A549 (cell line): ENCODE data around the genes TFAP2A and TMEM14B.

DNA sequence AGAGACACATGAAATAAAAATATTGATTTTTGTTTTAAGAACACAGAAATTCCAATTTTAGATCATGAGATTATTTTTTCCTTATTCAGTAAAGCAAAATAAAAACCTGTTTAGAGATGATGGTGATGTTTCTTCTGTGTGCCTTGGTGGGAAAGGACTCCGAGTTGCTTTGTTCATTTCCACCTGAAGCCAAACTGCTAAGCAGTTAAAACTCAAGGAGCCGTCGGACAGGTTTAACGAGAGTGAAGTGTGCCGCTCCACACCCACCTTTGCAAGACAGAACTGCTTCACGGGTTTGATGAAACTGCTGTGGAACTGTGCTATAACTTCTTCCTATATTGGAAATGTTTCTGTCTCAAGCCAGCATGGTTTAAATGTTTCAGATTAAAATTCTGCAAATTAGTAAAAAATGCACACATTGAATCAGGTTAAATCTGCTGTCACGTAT is 9.3 kb upstream of the DSP start:
- PRO-cap: unidirectional peak, minus-strand start at position 171 of the sequence
CAGE:
- cytosol, long polyA plus RNA: no peak
- long polyA plus RNA: no peak
- nucleus, long polyA plus RNA: no peak

- PRO-cap: no peak
CAGE:
- cytosol, long polyA plus RNA: no peak
- long polyA plus RNA: no peak
- nucleus, long polyA plus RNA: no peak
Observed at GRCh38 chr6:7617809-7618099, 27.8 kb downstream of the SNRNP48 start.

DNA sequence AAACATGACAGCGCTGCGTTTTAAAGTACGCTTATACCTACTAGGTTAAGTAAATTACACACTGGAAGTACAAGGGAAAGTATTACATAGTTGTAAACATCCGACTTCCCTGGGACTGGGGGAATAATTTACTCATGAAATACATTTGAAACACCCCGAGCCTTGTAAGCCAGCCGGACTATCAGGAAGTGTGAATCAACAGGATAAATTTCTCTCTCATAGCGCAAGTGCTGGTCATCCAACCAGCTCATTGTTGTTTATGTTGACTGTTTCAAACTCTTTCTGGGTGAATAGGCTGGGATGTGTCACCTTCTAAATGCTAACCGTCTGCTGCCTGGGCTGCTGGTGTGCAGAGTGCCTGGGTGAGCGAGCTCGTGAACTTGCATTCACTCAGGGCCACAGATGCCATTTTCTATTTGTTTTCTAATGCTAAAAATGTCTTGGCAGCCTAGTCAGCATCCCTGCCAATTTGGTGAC is 5.0 kb downstream of the BMP6 start:
- PRO-cap: no peak
CAGE:
- cytosol, long polyA plus RNA: no peak
- long polyA plus RNA: no peak
- nucleus, long polyA plus RNA: no peak

- PRO-cap: no peak
CAGE:
- cytosol, long polyA plus RNA: no peak
- long polyA plus RNA: no peak
- nucleus, long polyA plus RNA: no peak
Observed at GRCh38 chr6:7879417-7879754, 31.2 kb downstream of the TXNDC5 start.

GRCh38 chr6:7974876-7975621 is 64.5 kb upstream of the TXNDC5 start:
- PRO-cap: bidirectional peak, plus-strand start at chr6:7975238, minus-strand start at chr6:7975144
CAGE:
- cytosol, long polyA plus RNA: no peak
- long polyA plus RNA: no peak
- nucleus, long polyA plus RNA: no peak

DNA sequence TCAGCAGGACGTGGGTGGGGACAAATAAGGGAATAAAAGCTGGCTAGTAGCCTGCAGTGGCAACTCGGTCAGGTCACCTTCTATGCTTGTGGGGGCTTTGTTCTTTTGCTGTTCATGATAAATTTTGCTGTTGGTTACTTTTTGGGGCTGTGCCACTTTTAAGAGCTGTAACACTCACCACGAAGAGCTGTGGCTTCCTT is 209.3 kb upstream of the SLC35B3 start:
- PRO-cap: no peak
CAGE:
- cytosol, long polyA plus RNA: no peak
- long polyA plus RNA: no peak
- nucleus, long polyA plus RNA: no peak

- PRO-cap: no peak
CAGE:
- cytosol, long polyA plus RNA: no peak
- long polyA plus RNA: no peak
- nucleus, long polyA plus RNA: no peak
Observed at GRCh38 chr6:8905840-8906330, 470.5 kb upstream of the SLC35B3 start.

GRCh38 chr6:9467688-9468002 is 947.2 kb downstream of the TFAP2A start:
- PRO-cap: no peak
CAGE:
- cytosol, long polyA plus RNA: no peak
- long polyA plus RNA: no peak
- nucleus, long polyA plus RNA: no peak

DNA sequence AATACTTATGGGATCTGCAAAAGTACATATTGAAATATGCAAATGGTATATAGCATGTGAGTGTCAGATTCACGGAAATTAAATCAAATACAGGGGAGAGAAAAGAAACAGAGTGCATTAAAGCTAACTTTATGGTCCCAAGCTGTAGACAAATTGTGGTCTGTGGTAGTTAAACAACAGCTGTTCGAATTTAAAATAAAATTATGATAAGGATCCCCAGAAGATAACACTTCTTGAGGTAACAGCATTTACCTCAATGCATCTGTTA is 273.7 kb downstream of the TFAP2A start:
- PRO-cap: no peak
CAGE:
- cytosol, long polyA plus RNA: no peak
- long polyA plus RNA: no peak
- nucleus, long polyA plus RNA: no peak

DNA sequence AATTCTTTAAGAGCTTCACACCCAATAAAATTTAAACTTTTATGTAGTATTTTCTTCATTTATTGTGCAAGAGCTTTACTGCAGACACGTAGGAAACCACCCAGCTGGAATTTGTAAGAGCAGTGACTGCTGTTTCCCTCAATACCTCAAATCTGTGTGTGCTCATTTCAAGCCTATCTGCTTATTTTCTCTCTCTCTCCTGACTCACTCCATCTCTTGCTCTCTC is 273.2 kb downstream of the TFAP2A start:
- PRO-cap: no peak
CAGE:
- cytosol, long polyA plus RNA: no peak
- long polyA plus RNA: no peak
- nucleus, long polyA plus RNA: no peak

- PRO-cap: no peak
CAGE:
- cytosol, long polyA plus RNA: no peak
- long polyA plus RNA: no peak
- nucleus, long polyA plus RNA: no peak
Observed at GRCh38 chr6:10414554-10415732, at the start of gene TFAP2A. Gene TFAP2A, minus strand, starts transcription at chr6:10415074.

GRCh38 chr6:10559166-10560064 is 38.3 kb downstream of the GCNT2 start:
- PRO-cap: no peak
CAGE:
- cytosol, long polyA plus RNA: no peak
- long polyA plus RNA: no peak
- nucleus, long polyA plus RNA: no peak

DNA sequence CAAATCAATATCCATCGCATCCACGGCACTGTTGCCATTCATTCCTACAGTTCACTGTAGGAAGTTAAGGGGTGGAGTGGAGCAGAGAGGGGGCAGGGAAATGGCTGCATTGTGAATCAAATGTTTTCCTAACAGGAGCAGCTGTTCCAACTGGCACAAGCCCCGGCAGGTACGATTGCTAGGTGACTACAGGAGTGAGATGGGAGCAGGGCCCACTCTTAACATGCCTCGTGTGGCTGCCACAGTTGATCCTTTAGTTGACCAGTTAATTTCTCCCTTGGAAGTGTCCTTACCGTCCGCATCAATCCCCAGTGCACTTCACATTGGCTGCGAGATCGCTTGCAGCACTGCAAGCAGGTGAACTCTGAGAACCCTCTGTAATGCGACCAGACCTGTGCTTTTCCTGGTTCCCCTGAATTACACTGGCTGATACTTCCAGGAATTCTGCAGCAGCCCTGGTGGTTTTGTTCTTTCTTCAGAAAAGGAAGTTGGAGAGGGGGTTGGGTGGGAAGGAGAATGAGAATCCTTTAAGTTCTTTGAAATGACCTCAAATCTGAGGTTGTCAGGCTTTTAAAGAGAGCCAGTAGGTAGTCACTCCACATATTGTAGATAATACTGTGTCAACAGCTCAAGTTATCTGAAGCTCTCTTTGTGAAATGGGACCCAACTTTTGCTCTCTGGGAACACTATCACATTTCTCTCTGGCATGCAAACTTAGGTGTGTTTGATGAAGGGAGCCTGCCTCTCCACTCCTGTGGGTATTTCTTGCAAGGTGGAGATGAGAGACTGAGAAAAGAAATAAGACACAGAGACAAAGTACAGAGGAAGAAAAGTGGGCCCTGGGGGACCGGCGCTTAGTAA is 62.3 kb downstream of the GCNT2 start:
- PRO-cap: no peak
CAGE:
- cytosol, long polyA plus RNA: no peak
- long polyA plus RNA: no peak
- nucleus, long polyA plus RNA: no peak

- PRO-cap: no peak
CAGE:
- cytosol, long polyA plus RNA: no peak
- long polyA plus RNA: no peak
- nucleus, long polyA plus RNA: no peak
Observed at GRCh38 chr6:10587608-10588150, 66.5 kb downstream of the GCNT2 start.

- PRO-cap: bidirectional peak, plus-strand start at chr6:10747834, minus-strand start at chr6:10747648
CAGE:
- cytosol, long polyA plus RNA: no peak
- long polyA plus RNA: start-site peak on the plus strand at chr6:10747781-10747811, 237 and 168 reads in 2 replicates
- nucleus, long polyA plus RNA: no peak
Observed at GRCh38 chr6:10747243-10747939, at the start of gene TMEM14B. Gene TMEM14B, plus strand, starts transcription at chr6:10747805.

DNA sequence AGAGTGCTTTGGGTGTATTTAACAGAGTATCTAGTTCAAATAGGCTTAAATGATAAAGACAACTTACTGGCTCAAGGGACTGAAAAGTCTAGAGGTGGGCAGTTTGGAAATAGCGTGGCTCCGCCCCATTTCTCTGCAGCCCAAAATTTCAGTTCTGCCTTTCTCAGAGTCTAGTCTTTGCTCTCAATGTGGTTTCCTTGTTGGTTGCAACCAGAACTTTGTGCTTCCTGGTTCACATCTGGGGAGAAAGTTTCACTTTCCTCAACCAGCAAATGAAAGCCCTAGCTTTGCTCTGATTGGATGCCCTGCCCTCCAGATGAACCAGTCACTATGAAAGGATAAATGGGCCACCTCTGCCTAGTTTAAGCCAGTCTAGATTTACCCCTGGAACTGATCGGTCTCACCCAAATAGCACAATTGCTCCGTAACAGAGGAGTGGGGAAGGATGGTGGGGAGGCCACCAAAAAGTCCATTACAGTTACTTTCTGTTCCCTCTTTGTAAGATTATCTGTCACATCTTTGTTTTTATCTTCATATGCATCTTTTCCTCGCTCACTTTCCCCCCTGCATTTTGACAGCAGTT is 15.0 kb downstream of the SYCP2L start:
- PRO-cap: no peak
CAGE:
- cytosol, long polyA plus RNA: no peak
- long polyA plus RNA: no peak
- nucleus, long polyA plus RNA: no peak

DNA sequence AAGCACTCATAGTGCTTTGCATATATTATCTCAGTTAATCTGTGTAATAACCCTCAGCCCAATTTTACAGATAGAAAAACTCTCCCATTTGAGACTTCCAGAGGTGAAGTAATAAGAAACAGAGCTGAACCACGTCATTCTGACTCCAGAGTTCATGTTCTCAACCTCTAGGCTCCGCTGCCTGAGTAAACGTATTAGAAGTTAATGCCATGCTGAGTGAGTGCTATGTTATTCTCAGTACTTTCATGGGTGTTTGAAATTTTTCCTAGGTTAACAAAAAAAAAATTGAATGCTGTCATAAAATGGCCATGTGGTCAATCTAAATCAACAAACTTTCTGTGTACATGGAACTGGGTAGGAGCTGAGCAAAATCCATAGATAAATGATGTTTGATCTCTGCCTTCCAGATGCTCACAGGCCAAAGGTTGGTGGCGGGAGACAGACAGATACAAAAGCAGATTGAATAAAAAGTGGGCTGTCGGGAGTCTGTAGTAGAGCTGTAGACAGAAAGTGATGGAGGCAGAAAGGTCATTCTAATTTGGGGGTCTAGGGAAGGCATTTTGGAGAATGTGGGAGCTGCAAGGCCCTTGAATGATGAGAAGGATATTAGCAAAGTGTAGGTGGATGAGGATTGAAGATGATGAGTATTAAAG is 22.7 kb upstream of the ELOVL2 start:
- PRO-cap: no peak
CAGE:
- cytosol, long polyA plus RNA: no peak
- long polyA plus RNA: no peak
- nucleus, long polyA plus RNA: no peak

GRCh38 chr6:11221981-11222408 is 10.5 kb downstream of the NEDD9 start:
- PRO-cap: no peak
CAGE:
- cytosol, long polyA plus RNA: no peak
- long polyA plus RNA: no peak
- nucleus, long polyA plus RNA: no peak

DNA sequence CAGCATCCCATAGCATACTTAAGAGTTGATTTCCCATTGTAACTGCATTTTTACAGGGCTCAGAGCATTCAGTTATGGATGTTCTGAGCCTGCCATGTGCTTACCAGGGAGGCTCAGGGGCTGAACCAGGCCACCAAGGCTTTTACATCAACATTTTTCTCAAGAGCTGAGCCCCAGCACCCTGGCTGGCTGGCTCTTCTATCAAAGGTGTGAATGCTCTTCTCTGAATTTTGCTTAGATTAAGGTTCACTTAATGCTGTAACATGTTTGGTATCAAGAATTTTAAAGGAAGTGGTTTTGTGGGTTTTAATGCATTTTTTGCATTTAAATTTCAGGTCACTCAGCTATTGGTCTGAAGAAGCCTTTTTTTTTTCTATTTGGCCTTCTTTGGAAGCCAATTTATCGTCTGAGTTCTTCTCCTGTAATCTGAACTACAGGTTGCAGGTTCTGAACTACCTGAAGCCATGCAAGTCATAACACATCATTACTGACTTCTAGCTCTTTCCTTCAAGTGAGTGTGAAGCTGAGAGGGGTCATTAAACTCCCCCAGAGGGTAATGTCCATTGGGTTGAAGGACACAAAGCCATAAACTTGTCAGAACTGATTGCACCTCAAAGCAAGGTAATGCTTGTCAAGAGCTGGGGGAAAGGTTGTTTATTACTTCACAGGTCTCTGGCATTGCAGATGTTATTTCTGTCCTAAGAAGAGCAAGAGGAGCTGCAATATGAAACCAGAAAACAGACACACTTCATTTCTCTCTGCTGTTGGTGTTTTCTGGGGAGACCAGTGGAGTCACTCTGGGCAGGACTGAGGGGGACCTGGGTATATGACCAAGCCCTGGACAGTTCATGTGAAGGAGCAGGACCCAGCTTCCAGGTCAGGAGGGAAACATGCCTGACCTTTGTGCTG is 25.9 kb upstream of the NEDD9 start:
- PRO-cap: no peak
CAGE:
- cytosol, long polyA plus RNA: no peak
- long polyA plus RNA: no peak
- nucleus, long polyA plus RNA: no peak

- PRO-cap: no peak
CAGE:
- cytosol, long polyA plus RNA: no peak
- long polyA plus RNA: no peak
- nucleus, long polyA plus RNA: no peak
Observed at GRCh38 chr6:11287854-11288611, 55.6 kb upstream of the NEDD9 start.